SJSA1 (cell line): ENCODE measurements around a stretch of chr22.

DNA sequence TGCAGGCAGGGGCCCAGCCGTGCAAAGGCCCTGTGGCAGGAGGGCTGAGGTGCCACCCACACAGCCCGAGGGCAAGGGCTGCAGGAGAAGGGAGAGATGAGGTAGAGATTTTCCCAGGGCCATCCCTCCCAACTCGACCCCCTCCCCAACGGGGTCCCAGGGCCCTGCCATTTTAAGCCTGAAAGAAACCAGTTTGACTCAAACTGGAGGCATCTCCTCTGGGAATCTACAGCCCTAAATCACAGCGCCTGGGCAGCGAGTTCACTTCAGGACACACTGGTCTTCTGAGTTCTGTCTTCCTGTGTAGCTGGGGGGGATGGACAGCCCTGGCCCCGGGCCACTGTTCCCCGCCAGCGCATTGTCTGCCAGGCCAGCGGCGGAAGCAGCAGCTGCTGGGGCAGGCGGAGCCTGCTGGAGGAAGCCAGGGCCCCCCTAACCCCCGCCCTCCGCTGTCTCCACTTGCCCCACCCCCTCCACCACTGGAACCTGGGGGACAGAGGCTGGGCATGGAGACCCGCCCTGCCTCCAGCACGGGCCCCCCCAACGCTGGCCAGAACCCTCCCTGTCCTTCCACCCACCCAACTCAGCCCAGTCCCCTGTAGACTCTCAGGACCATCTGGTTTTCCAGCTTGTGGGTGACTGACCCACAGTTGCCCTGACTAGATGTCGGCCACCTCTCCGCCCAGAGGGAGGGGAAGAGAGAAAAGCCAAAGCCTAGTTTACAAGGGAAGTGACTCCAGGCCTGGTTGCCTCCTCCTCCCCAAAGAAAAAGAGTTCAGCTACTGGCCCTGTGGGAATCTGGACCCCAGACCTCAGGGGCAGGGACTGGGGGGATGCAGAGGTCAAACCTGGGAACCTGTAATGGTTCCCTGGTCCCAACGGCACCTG lies 20.5 kb upstream of the WNT7B start:
- RAMPAGE, long total RNA = no peak

DNA sequence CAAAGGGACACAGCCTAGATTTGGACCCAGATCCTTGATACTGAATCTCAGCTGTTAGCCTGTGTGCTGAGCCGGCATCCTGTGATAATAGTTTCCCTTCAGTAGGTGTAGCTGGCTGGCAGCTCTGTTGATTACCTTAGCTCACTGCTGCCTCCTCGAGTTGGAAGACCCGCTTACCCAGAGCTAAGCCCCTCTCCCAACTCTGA lies 59.7 kb upstream of the WNT7B start:
- RAMPAGE, long total RNA = no peak

DNA sequence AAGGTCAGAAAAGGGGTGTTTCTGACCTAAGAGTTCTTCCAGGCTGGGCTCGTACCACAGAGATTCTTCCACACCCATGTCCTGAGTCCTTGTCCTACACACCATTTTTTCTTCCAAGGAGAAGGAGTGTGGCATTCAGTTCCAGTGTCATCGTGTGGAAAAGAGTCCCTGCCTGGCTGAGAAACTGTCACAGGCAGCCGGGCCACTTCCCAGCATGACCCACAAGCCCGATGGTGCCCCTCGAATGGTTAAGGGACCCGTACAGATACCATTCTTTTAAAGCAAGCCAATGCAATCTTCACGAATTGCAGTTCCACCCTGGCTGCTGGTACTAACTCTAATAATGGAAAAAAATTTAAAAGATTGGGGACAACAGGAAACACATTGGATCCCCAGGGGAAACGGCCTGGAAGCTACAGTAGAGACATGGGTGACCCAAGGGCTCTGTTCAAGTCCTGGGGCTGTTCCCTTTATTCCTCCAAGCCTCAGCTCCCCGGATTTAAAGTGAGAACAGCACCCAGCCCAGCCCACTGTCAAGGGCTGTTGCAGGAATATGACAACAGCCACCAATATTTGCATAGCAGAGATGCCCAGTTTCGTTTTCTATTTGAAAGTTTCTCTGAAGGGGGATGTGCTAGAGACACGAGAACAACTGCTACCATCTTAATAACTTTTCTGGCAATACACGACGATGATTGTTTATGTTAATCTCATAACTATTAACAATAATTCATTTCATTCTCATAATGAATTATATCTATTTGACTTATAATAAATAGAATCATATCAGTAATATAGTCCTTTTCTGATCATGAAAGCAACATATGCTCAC lies 81.0 kb upstream of the WNT7B start:
- RAMPAGE, long total RNA = no peak

GRCh38 chr22:46069508-46069985 lies 80.8 kb upstream of the PPARA start:
- RAMPAGE, long total RNA = no peak

DNA sequence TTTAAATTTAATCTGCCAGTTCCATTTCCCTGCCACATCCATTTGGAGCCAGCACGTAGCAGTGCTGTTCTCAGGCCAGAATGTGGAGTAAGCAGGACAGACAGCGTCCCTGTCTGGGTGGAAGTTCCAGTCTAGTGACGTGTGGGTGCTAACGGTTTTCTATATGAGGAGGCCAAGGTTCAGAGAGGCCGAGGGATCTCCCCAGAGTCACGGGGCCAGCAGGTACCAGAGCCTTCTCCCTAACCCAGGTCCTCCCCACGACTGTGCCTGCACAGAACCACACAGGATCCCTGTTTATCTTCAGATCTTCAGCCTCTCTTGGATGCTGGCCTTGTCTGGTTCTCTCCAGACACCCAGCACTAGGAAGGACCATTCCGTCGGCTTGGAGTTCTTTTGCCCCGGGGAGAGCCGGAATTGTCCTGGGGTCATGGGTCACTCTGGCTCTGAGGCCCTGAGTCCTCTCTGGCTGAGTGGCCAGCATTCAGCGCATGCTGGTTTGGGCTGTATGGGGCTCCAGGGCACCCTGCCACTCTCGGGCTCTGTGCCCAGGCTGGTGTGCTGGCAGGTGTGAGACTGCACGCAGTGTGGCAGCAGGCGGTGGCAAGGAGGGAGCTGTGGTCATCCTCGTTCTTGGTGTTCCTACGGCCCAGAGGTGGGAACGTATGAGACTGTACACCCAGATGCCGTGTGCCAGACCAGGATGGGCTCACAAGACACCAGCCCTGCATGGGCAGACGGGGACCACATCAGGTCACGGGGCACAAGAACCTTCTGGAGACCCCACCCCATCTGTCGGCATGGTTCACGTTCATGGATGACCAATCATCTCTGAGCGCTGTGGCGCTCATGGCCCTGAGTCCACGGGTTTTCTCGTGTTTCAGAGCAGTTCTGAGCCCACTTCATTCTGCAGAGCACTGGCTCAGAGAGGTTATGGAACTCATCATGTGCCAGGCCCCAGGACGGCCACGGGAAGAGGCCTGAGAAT lies 63.4 kb upstream of the PPARA start:
- RAMPAGE, long total RNA = no peak

- RAMPAGE, long total RNA = no peak
These were observed 51.1 kb upstream of the PPARA start for GRCh38 chr22:46099005-46099864.

- RAMPAGE, long total RNA = no peak
These were observed 20.8 kb upstream of the PPARA start for GRCh38 chr22:46129135-46130288.

GRCh38 chr22:46132493-46133320 lies 17.6 kb upstream of the PPARA start:
- RAMPAGE, long total RNA = no peak

DNA sequence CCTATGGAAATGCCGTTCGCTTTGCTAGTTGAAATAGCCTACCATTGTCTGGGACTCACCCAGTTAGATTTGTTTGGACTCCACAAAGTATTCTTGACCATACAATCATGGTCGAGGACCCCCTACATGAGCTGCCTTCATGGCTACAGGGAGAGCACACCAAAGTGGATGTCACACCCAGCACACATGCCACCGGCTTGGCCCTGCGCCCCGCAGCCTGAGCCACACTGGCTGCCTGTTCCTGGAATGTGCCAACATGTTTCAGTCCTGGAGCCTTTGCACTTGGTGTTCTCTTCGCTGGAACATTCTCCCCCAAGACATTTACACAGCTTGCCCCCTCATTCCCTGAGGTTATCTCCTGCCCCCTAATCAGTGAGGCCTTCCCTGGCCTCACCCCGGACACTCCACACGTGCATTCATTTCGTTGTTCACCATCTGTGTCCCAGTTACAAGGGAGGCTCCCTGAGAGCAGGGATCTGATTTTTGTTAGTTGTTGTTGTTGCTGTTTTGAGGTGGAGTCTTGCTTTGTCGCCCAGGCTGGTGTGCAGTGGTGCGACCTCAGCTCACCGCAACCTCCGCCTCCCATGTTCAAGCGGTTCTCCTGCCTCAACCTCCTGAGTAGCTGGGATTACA lies 46.0 kb downstream of the PPARA start:
- RAMPAGE, long total RNA = no peak

- RAMPAGE, long total RNA = no peak
These were observed 47.0 kb downstream of the CDPF1 start for GRCh38 chr22:46203076-46203569.

- RAMPAGE, long total RNA = no peak
These were observed 21.5 kb downstream of the TRMU start for GRCh38 chr22:46356980-46357443.

DNA sequence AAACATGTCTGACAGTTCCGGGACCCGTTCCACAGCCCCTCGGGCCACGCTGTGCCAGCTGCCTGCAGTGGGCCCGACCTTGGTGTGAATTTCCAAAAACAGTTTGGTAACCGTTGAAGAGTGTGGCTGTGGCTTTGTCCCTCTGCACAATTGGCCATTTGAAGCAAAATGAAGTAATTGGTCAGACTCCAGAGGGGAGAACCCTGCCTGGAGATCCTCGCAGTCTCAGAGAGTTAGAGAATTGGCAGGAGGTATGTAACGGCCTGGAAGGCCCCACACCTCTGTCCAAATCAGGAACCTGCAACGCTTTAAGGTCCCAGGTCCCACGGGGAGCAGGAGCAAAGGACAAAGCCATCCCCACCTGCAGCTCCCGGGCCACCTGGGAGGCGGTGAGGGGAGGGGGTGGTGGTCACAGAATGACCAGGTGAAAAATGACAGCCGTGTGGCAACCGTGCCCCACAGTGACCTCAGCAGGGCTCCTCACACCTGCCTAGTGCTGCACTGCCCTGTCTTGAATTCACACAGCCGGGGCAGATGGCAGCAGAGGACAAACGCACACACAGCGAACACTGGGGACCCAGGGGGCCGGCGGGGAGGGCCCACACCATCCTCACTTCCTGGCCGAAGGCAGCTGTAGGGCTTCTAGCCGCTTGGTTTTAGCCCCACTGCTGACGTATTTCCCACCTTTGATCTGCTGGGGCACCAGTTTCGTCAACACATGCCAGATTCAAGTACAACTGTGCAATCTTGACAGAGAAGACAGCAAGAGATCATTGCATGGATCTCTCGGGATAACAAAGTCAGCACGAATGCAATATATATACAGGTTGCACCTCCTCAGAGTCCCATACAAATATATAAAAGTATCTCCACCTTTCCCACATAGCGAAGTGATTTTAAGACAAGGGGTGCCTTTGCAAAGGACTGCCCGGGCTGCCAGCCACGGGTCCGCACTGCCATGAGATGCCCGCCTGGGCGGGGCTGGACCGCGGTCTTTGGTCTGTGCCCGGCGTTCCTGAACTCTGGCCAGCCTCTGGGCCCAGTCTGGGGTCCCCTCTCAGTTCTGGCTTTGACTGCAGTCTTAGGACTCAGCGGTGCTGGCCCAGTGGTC lies 26.7 kb downstream of the TRMU start:
- RAMPAGE, long total RNA = no peak

GRCh38 chr22:46373139-46373627 lies 37.7 kb downstream of the TRMU start:
- RAMPAGE, long total RNA = no peak

DNA sequence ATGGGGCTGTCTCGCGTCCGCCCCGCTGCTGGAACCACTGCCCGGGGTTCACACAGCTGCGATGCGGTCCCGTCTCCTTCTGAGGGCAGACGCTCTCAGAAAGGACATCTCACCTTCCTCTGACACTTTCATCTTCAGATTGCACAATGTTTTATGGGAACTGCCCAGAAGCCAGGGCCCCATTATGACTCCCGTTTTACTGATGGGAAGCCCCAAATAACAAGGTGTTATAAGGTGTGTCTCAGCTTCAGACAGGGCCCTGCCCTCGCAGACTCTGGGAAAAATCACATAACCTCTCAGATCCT lies 43.5 kb downstream of the TRMU start:
- RAMPAGE, long total RNA = no peak

DNA sequence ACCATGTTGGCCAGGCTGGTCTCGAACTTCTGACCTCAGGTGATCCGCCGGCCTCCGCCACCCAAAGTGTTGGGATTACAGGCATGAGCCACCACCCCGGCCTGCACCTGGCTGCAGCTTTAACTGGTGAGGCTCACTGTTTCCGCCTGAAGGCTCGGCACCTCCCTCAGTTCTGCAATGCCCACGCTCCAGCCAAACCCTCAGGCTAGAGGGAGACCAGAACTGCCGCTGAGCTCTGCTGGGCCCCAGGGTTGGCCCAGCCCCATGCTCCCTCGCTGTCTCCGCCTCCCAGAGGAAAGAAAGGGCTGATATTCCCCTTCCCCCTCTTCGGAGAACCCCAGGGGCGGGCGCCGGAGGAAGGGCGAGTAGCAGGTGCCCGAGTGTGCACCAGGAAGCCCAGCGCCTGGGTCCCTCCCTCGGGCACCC lies 73.0 kb downstream of the TRMU start:
- RAMPAGE, long total RNA = no peak

DNA sequence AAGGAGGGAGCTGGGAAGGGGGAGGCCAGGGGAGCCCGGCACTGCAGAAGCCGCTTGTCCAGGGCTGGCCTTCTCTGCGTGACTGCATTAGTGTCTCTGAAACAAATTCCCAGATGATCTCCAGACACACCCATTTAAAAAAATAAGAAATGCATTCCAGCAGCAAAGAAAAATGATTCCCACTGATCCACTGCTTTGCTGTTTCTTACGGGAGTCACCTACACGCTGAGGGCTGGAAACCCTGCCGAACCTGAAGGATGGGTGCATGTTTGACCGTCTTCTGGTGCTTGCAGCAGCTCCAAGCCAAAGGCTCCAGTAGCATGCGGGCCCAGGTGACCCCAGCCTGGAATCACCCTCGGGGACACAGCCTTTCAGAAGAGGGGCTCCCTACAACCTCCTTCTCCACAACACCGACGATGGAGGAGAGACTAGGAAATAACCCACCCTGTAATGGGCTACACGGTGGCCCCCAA lies 86.1 kb downstream of the CELSR1 start:
- RAMPAGE, long total RNA = no peak

- RAMPAGE, long total RNA = no peak
These were observed 37.7 kb upstream of the GRAMD4 start for GRCh38 chr22:46582354-46583010.

- RAMPAGE, long total RNA = no peak
These were observed 21.5 kb upstream of the GRAMD4 start for GRCh38 chr22:46598661-46599017.

DNA sequence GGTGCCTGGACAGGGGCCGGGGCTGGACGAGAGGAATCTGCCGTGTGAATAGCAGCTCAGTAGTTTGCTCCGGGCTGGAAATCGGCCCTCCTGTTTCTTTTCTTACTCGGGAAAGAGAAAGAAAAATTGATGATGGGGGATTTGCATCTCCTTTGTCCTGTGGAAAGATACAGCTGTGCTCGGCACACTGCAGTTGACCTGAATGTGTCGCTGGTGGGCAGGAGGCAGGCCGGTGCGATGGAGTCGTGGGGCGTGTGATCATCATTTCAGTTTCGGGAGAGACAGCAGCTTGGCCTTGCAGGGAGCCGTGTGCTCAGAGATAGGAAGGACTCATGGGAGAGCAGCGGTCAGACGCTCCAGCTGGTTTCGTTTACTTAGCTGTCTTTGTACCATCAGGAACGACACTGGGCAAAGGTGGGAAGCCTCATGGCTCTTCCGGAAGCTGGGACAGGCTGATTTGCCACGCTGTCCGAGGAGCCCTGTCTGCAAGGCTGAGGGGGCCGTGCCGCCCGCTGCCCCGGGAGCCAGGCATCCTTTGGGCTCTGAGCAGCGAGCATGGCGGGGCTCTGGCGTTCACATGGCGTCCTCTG lies 32.6 kb downstream of the GRAMD4 start:
- RAMPAGE, long total RNA = no peak

- RAMPAGE, long total RNA = no peak
These were observed 675 bp downstream of the CERK start for GRCh38 chr22:46737199-46737955.